ENCODE results near the genes SLC28A3 and AGTPBP1.

- RRBS = 19% methylated on average over 13 of the region's 30 CpGs
These were observed 159.8 kb downstream of the RMI1 start for GRCh38 chr9:84140413-84140884.

- RRBS = no CpG with 5 or more reads among the region's 7 CpGs
These were observed at the start of gene SLC28A3 for GRCh38 chr9:84340505-84341082. TSS of gene SLC28A3 (minus strand) at chr9:84340758.

DNA sequence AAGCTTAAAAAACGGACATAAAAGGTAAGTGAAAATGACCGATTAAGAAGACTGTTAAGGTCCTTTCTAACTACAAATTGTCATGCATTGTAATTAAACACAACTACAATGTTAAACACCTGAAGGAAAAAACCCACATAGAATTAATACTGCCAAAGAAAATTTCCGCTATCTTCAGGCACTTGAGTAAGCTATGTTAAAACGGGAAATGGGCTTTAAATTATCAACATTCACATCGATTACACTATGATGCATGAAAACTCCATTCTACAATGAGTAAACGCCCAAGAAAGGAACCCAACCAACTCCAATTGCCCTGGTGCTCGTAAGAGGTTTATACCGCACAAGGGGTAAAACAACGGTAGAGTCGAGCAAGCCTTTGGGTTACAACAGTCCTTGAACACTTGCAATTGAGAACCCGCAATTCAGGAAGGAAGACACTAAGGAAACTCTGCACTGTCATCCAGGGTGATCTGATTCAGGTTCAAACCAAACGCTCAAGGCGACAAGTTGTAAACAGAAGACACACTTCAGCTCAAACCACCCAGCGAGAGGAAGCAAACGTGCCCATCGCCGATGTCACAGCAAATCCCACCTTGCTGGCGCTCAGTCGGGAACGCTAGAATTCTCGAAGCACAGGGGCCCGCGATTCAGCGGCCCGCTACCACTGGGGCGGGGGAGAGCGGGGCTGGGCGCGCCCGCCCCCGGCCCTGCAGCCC lies 917 bp downstream of the AGTPBP1 start:
- RRBS = no CpG with 5 or more reads among the region's 31 CpGs

DNA sequence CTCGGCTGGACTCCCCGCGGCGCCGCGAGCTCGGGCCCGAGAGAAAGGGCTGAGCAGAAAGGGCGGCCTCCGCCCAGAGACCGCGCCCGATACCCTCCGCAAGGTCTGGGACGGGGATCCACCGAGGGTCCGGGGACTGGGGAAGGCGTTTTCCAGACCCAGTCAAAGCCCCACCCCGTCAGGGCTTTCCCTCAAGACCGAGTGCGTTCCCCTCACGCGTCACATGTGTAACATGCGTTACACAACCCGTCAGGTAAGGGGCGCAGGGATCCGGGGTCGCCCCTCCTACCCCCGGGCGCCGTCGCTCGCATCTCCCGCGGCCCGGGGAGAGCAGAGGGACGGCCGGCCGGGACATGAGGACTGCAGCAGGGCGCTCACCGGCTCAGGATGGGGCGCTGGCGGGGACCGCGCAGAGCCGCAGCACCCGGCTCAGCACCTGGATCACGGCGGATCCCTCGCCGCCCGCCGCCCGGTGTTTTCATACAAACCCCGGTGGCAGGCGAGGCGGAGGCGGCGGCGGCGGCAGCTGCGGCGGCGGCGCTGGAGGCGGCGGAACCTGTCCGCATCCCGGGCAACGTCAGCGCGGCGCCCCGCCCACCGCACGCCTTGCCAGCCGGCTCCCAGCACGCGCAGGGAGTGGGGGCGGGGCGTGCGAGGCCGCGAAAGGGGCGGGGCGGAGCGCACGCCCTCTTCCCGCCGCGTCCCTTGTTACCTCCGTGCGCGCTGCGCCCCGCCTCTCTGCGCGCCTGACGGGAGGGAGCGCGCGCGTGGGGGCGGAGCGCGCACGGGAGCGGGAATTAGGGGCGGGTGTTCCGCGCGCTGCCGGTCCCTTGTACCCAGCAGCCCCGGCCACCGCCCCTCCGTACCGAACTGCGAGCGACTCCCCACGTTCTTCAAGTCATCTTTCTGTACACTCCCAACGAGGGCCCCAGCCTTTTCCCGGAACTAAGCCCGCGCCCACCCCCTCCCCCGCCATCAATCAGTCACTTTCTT lies at the start of gene AGTPBP1:
Gene AGTPBP1 (minus strand): TSS at position 558 of the 993 bp plus-strand sequence.
- RRBS = 1% methylated on average over 46 of the region's 125 CpGs

- RRBS = no CpG with 5 or more reads among the region's 4 CpGs
These were observed 91.7 kb upstream of the NAA35 start for GRCh38 chr9:85849130-85849758.

DNA sequence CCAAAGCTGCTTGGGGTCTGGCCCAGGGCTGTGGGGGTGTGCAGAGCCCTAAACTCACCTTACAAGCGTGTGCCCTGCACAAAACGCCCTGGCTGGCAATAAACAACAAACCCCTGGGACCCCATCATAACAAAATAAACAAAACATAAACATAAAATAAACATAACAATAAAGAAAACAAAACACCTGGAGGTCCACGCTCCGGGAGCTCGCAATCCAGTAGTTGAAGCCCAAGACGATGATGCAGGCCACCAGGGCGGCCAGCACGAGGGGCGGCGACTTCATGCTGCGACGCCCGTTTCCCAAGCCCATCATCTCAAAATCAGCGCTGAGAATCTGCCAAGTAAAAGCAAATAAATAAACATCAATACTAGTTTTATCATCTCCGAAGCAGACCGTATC lies 20.4 kb downstream of the GOLM1 start:
- RRBS = no CpG with 5 or more reads among the region's 16 CpGs

DNA sequence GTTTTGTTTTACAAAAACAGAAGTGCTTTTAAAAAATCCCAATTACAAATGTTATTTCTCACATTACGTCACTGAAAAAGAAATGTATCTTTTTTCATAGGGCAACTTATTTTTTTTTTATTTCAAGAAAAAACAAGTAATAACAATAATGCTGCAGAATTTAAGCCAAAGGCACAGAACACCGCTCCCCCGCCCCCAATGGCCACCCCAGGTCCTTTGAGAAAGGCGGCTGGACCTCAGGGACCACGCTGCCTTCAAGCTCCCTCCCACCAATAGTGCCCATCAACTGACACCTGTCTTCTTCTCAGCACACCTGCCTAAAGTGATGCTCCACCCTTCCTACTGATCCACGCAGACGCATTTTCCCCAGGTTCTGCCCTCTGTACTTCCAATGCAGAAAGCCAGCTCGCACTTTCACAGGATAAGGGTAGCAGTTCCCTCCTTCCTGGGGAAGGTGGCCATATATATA lies 2.0 kb downstream of the GOLM1 start:
- RRBS = no CpG with 5 or more reads among the region's 8 CpGs

- RRBS = no CpG with 5 or more reads among the region's 5 CpGs
These were observed 18.9 kb upstream of the ISCA1 start for GRCh38 chr9:86300988-86301809.

- RRBS = no CpG with 5 or more reads among the region's 3 CpGs
These were observed 2.0 kb downstream of the TUT7 start for GRCh38 chr9:86352281-86352548.

- RRBS = no CpG with 5 or more reads among the region's 3 CpGs
These were observed 1.5 kb upstream of the TUT7 start for GRCh38 chr9:86355675-86356125.

GRCh38 chr9:86611630-86612170 lies 257.5 kb upstream of the TUT7 start:
- RRBS = no CpG with 5 or more reads among the region's 36 CpGs

- RRBS = no CpG with 5 or more reads among the region's 4 CpGs
These were observed 206.0 kb downstream of the GAS1 start for GRCh38 chr9:86741229-86741760.

- RRBS = no CpG with 5 or more reads among the region's 4 CpGs
These were observed 139.3 kb downstream of the GAS1 start for GRCh38 chr9:86808054-86808332.

GRCh38 chr9:87034011-87034736 lies 86.9 kb upstream of the GAS1 start:
- RRBS = no CpG with 5 or more reads among the region's 11 CpGs

GRCh38 chr9:87372408-87373095 lies 125.1 kb upstream of the DAPK1 start:
- RRBS = no CpG with 5 or more reads among the region's 12 CpGs

GRCh38 chr9:87406615-87407238 lies 90.9 kb upstream of the DAPK1 start:
- RRBS = no CpG with 5 or more reads among the region's 5 CpGs

DNA sequence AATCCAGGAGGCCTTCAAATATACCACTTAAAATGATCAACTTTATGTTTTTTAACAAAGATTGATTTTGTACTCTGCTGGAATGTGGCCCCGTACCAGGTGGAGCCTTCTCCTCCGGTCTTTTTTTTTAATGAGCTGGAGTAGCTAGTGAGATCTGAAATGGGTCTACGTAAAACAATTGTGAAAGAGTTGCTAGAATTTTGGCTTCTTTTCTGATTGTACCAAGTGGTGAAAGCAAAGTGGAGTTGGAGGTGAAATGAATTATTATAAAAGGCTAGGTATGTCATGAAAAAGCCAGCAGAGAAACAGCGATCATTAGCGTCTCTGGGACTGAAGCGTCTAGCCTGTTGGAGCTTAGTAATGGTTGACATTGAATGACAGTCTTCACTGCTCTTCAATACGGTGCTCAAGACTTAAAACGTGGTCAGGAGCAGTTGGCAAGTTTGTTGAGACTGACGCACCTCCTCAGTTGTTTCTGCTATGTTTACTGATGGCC lies 84.4 kb downstream of the DAPK1 start:
- RRBS = no CpG with 5 or more reads among the region's 9 CpGs

GRCh38 chr9:87631911-87633182 lies 93.6 kb upstream of the CTSL start:
- RRBS = no CpG with 5 or more reads among the region's 3 CpGs

DNA sequence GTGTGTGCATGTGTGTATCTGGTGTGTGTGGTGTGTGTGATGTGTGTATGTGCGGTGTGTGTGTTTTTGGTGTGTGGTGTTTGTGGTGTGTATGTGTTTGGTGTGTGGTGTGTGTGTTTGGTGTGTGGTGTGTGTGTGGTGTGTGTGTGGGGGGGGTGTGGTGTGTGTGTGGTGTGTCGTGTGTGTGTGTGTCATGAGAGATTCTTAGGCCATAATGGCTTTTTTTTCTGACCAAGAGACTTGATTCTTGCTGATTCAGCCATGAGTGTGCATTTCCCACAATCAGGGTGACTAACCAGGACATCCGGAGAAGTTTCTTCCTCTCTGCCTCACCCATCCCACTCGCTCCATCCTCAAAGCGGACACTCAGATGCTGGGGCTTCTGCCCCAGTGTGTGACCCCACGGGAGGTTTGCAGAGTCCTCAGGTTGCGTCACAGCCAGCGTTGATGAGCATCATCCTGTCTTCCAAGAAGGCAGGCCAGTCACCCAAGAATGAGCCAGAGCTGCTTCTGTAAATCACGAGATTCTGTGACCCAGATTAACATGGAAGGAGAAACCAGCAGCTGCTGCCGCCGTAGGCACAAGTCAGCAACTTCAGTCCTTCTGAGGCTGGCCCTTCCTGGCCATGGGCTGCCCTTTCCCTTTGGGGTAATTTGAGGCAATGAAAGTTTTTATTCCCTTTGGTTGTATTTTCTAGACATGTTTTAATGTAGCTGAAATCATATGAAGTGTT lies 12.5 kb upstream of the CTSL start:
- RRBS = no CpG with 5 or more reads among the region's 11 CpGs

- RRBS = no CpG with 5 or more reads among the region's 9 CpGs
These were observed 5.1 kb downstream of the CTSL start for GRCh38 chr9:87730886-87731540.